ENCODE data around the gene SF3B5.

DNA sequence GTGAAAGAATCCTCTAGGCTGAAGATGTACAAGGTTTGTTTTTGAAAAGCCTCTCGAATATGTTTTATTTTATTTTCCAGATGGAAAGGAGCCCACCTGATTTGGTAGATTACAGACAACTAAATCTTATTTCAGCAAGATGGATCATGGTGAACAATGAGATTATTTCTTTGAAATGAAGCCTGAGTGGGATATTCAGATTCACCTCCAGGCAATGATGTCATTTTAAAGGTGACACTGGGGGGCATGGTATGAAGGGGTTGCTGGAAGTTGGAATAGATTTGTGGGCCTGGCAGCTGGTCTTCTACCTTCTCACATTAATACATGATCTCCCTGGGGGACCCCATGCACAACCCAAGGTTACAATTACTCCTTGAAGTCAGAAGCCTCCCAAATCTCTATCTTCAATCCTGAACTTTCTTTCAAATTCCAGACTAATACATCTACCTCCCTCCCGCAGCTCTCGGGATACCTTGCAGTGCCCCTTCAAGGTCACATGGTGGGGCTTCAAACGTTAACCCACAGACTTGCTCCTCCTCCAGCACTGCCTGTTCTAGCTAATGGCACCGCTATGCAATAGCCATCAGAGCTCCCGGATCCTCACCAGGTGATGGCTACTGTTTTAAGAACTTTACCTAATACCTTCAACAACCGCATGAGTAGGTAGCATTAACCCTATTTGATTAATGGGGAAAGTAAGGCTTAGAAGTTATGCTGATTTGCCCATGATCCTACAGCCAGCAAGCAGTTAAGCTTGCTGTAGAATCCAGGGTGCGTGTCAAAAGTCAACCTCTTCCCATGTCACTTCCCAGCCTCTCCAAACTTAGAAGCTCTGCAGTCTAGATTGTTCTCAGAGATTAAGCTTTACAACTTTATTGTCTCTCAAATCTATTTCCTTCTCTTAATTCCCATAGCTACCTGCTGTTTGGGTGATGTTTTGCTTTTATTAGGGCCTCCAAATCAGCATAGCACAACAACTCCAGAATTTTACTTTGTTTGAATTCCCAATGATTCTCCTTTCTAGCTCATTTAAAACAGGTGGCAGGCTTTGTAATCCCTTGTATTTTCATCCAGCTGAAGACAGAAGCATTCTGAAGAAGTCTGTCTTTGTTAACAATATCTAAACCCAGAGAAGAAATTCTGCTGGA is 44.8 kb downstream of the PLAGL1 start:
- PRO-cap: no peak
- RRBS, 2 experiments: no CpG with 5 or more reads among the region's 8 CpGs

GRCh38 chr6:144094798-144095743 is at the start of gene SF3B5:
Gene SF3B5 (minus strand): TSS chr6:144095573.
- PRO-cap: unidirectional peak, plus-strand start at chr6:144095046; bidirectional peak, plus-strand start at chr6:144095834, minus-strand start at chr6:144095619
- RRBS, 2 experiments: 1 to 2% methylated on average over 9 of the region's 61 CpGs

DNA sequence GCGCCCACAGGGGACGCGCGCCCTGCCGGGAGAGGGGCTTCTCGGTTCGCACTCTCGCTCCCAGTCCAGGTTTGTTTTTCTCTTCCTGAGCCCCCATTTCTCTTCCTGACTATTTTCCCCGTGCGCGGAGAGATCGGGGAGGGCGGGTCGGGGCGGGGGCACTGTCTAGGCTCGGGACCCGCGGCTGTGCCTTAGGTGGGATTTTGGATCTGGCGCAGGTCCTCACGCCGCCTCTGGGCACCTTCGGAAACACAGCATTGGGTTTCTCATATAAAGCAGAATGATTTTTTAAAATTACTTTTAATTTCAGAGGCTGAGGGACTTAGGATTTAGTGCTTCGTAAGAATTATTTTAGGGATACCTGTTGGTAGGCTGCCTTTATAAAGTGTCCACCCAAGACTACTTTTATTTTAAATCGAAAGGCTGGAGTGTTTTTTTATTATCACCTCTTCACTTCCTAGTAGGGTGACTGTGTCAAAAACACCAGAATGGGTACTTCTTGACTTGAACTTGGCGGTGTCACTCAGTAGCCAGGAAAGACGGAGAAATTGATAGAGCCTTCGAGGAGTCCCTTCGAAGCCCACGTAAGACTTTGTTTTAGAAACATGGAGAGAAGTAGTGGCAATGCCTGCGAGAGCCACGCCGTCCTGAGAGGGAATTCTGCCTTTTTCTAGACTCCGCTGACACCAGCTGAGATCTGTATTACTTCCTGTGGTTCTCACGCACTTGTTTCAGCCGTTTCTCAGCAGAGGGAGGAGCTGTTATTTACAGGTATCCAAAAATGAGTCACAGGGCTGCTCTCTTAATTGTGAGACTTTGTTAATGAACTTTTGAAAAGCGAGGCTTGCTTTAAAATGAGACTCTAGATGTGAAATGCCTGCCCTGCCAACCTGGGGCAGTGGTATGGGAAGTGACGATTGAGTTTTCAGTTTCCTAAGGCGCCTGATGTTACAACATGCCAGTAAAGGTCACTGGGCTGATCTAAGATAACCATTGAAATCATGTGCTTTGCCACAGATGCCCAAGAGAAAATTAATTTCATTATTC is 641 bp downstream of the STX11 start:
- PRO-cap: no peak
- RRBS, 2 experiments: under 1 to 1% methylated on average over 5 of the region's 38 CpGs

- PRO-cap: no peak
- RRBS, 2 experiments: no CpG with 5 or more reads among the region's 5 CpGs
These were observed 4.4 kb downstream of the STX11 start for GRCh38 chr6:144154625-144155286.

GRCh38 chr6:144284071-144284524 is 1.0 kb upstream of the UTRN start:
- PRO-cap: no peak
- RRBS, 2 experiments: no CpG with 5 or more reads among the region's 12 CpGs

GRCh38 chr6:144304103-144304723 is 19.1 kb downstream of the UTRN start:
- PRO-cap: no peak
- RRBS, 2 experiments: no CpG with 5 or more reads among the region's 4 CpGs

- PRO-cap: no peak
- RRBS, 2 experiments: no CpG with 5 or more reads among the region's 2 CpGs
These were observed 40.2 kb downstream of the UTRN start for GRCh38 chr6:144325340-144325804.

- PRO-cap: no peak
- RRBS, 2 experiments: no CpG with 5 or more reads among the region's 4 CpGs
These were observed 150.7 kb downstream of the UTRN start for GRCh38 chr6:144435813-144436175.

GRCh38 chr6:144850719-144851578 is 565.8 kb downstream of the UTRN start:
- PRO-cap: no peak
- RRBS, 2 experiments: no CpG with 5 or more reads among the region's 6 CpGs

GRCh38 chr6:145670184-145670832 is 65.0 kb downstream of the EPM2A start:
- PRO-cap: no peak
- RRBS, 2 experiments: no CpG with 5 or more reads among the region's 3 CpGs

GRCh38 chr6:146290157-146290635 is 253.4 kb upstream of the RAB32 start:
- PRO-cap: no peak
- RRBS, 2 experiments: no CpG with 5 or more reads among the region's 5 CpGs

GRCh38 chr6:146854820-146855222 is 256.0 kb downstream of the ADGB start:
- PRO-cap: no peak
- RRBS, 2 experiments: no CpG with 5 or more reads among the region's 5 CpGs

DNA sequence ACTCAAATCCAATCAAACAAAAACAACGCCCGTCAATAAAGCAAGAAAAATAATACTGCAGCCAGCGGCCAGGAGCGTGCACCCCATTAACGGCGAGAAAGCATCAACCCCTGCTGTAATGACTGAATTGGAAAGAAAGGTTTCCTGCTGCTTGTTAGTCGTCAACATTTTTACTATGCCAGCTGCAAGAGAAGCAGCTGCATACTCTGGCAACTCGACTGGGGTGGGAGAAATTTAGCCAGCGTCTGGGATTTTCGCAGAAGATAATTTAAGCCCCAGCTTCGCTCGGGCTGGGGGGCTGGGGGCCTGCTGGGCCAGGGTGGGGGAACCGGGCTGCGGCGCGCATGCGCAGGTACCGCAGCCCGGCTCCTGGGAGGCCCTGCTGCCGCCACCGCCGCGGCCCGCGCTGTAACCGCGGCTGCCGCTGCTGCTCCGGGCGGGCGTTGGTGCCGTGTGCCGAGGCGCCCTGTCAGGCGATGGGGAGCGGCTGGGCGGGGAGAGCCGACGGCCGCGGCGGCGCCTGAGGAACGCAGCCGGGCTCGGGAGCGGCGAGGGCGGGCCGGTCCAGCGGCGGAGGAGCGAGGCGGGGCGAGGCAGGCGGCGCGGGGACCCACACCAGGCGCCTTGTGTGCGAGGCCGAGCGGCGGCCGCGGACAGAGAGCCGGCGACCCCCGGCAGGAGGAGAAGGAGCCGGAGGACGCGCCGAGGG is 714 bp upstream of the STXBP5 start:
- PRO-cap: bidirectional peak, plus-strand start at position 437 of the sequence, minus-strand start at position 410 of the sequence
- RRBS, 2 experiments: under 1 to 2% methylated on average over 22 to 37 of the region's 72 CpGs

DNA sequence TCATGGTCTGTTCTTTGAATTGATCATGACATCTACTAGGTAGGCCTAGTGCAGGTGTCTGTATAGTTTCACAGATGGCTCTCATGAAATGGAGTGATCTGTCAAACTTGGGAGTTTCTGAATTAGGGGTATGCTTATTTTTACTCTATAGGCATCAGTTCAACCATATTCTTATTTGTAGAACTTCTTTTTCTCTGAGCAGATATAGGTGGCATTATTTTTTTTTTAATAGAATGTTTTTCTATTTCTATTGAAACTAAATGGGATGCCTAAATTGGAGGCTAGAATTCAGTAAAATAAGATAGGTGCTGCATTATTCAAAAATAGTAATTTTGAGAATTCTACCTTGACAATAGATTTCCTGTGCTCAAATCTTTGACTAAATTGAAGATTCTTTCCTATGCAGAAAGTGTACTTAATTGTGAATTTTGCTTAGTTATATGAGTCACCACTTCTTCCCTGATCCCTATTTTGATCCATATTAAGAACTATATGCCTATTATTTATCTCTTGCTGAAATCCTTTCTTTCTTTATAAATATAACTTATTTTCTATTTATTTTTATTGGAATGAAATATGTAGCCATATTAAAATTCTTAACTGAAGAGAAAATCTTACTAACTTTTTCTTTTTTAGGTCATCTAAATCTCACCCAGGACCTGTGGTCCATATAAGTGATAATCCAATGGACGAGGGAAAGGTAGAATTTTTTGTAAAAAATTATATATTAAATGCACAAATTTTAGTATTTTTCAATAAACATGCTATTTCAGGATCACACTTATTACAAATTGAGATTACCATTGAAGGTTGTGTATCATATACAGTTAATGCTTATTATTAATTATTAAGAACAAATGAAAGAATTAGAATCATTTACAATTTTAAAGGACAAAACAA is 57.7 kb downstream of the STXBP5 start:
- PRO-cap: no peak
- RRBS, 2 experiments: no CpG with 5 or more reads among the region's 1 CpG

- PRO-cap: no peak
- RRBS, 2 experiments: no CpG with 5 or more reads among the region's 10 CpGs
These were observed 61.5 kb downstream of the STXBP5 start for GRCh38 chr6:147265378-147266464.

GRCh38 chr6:147303173-147303859 is 99.1 kb downstream of the STXBP5 start:
- PRO-cap: no peak
- RRBS, 2 experiments: no CpG with 5 or more reads among the region's 6 CpGs

DNA sequence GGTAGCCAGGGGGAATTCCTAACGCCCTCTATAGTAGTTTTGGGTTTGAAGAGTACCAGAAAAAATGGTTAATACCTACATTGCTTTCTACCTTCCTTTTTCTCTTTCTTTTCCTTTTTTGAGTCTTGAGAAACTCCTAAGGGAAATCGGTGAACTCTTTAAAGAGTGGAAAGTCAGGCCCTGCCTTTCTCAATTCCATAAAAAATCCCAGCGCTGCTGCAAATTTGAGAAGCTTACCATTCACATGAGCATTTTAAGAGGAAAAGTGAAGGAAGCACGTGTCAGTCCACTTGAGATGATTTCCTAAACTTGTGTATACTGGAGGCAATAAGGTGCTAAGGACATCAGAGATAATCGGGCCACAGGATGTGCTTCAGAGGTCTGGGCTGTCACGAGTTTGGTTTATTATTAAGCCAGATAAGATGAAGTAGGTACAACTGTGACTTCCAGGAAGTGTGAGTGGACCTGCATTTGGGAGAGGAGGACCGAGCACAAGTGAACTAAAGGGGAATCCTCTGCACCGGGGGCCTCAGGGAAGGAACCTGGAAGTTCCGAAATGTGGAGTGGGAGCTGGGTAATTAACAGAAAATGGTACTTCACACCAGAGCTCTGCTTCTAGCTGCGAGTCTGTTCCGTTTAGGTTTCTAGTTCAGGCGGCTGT is 1.3 kb downstream of the SAMD5 start:
- PRO-cap: no peak
- RRBS, 2 experiments: no CpG with 5 or more reads among the region's 12 CpGs

GRCh38 chr6:148364014-148364920 is 21.6 kb downstream of the SASH1 start:
- PRO-cap: no peak
- RRBS, 2 experiments: no CpG with 5 or more reads among the region's 13 CpGs

- PRO-cap: no peak
- RRBS, 2 experiments: no CpG with 5 or more reads among the region's 8 CpGs
These were observed 151.6 kb downstream of the SASH1 start for GRCh38 chr6:148494107-148494690.

- PRO-cap: no peak
- RRBS, 2 experiments: no CpG with 5 or more reads among the region's 14 CpGs
These were observed 4.1 kb downstream of the UST start for GRCh38 chr6:148750681-148751633.